Parietal lobe (tissue), 2 donors: ENCODE results near the genes DIABLO and KNTC1.

DNA sequence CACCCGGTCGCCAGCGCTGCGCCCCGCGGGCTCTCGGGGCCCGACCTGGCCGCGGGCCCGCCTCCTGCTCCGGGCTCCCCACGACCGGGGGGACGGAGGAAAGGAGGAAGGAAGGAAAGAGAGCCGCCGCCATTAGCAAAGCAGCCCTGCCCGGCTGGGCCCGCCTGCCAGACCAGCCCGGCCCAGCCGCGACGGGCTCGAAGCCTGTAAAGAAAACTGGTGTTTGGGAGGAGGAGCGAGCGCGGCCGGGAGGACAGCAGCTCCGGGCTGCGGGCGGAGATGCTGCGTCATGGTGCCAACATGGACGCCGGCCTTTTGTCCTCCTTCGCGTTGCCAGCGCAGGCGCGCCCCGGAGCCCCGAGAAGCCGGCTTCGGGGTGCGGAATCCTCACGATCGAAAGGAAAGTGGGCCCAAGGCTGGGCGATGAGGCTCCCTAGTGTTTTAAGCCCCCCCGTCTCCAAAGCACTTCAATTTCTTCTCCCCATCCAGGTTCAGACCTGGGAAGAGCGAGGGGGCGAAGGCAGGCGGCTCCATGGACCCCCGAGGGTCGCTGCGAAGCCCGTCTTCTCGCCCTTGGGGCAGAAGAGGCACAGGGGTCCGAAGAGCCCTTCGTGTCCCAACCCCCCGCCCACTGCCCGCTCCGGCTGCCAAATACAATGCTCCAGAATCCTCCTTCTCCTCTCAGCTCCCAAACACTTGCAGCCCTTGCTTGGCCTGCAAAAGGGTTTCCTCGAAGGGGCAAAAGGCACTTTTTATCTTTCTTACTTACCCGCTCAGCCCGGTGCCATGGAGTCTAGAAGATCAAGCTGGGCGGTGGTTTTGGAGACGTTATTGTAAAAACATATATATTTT lies 2.8 kb upstream of the SETD1B start:
- RAMPAGE, long total RNA = no peak

DNA sequence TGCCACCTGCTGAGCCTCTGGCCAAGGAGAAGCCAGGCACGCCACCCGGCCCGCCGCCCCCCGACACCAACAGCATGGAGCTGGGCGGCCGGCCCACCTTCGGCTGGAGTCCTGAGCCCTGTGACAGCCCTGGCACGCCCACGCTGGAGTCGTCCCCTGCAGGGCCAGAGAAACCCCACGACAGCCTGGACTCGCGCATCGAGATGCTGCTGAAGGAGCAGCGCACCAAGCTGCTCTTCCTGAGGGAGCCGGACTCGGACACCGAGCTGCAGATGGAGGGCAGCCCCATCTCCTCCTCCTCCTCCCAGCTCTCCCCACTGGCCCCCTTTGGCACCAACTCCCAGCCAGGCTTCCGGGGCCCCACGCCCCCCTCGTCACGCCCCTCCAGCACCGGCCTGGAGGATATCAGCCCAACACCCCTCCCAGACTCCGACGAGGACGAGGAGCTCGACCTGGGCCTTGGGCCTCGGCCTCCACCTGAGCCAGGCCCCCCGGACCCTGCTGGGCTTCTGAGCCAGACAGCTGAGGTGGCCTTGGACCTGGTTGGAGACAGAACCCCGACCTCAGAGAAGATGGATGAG lies 6.5 kb downstream of the SETD1B start:
- RAMPAGE, long total RNA = no peak

DNA sequence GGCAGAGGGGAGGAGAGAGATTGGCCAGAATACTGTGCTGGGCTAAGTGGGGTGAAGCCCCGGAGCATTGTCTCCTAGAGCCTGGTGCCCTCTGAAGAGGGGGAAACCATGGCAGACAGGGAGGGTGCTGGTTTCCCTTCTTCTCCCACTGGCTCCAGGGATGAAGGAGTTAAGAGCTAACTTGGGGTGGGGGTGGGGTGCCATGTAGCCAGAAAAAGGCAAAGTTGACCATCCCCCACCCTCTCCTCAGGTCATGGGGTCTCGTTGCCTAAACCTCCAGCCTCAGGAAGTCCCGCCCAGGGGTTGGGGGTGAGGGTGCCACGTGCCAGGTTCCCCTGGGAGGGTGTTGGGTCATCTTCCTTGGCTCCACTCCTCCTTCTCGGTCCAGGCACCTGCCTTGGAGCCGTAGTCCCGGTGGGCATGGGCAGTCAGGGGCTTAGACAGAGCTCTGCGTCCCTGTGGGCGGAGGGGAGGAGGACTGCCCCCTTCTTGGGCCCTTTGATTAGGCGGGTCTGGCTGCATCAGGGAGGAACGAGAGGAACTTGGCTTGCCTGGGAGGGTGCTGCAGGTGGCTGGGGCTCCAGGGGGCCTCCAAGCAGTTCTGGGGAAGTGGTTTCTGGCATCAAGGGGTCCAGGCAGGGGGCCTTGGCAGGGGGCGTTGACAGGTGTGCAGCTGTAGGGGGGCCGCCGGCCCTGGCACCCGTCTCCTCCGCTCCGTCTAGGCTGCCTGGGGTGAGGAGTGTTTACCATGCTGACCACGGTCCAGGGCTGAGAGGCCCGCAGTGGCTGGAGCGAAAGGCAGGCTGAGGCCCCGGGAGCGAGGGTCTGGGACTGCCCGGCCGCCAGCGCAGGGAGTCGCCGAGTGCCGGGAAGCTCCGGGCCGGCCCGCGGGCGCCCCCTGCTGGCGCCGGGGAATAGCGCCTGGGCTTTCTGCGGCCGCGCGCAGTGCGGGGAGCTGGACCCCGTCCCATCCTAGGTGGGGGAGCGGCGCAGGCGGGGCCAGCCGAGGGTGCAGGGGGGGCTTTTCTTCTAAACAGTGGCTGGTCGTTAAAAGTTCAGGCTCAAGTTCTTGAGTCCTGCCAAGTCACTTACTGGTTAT lies 7.8 kb downstream of the SETD1B start:
- RAMPAGE, long total RNA = no peak

GRCh38 chr12:121812352-121812925 lies 8.6 kb downstream of the SETD1B start:
- RAMPAGE, long total RNA = no peak

GRCh38 chr12:122008757-122009078 lies 13.0 kb upstream of the BCL7A start:
- RAMPAGE, long total RNA = no peak

DNA sequence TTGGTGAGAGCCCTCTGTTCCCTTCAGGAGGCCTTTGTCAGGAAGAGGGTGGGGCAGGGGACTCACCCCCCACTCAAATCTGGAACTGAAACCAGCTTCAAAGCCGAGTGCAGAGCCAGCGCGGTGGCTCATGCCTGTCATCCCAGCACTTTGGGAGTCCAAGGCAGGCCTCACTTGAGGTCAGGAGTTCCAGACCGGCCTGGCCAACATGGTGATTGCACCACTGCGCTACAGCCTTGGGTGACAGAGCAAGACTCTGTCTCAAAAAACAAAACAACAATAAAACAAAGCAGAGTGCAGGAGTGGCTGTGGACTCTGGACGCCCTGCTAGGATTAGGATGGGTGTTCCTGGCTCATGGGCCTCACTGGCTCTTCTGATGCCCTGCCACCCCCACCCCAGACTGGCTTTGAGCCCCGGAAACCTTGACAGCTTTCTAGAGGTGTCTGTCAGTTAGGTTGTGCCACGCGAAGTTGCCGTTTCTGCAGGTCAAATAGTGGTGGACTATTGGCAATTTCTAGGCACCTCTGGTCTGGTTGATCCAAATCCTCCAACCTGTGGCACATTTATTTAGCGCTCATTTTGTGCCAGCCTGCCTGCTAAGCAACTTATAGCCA lies 1.4 kb upstream of the MLXIP start:
- RAMPAGE, long total RNA = no peak

GRCh38 chr12:122080946-122082331 lies 2.9 kb downstream of the MLXIP start:
- RAMPAGE, long total RNA = no peak

DNA sequence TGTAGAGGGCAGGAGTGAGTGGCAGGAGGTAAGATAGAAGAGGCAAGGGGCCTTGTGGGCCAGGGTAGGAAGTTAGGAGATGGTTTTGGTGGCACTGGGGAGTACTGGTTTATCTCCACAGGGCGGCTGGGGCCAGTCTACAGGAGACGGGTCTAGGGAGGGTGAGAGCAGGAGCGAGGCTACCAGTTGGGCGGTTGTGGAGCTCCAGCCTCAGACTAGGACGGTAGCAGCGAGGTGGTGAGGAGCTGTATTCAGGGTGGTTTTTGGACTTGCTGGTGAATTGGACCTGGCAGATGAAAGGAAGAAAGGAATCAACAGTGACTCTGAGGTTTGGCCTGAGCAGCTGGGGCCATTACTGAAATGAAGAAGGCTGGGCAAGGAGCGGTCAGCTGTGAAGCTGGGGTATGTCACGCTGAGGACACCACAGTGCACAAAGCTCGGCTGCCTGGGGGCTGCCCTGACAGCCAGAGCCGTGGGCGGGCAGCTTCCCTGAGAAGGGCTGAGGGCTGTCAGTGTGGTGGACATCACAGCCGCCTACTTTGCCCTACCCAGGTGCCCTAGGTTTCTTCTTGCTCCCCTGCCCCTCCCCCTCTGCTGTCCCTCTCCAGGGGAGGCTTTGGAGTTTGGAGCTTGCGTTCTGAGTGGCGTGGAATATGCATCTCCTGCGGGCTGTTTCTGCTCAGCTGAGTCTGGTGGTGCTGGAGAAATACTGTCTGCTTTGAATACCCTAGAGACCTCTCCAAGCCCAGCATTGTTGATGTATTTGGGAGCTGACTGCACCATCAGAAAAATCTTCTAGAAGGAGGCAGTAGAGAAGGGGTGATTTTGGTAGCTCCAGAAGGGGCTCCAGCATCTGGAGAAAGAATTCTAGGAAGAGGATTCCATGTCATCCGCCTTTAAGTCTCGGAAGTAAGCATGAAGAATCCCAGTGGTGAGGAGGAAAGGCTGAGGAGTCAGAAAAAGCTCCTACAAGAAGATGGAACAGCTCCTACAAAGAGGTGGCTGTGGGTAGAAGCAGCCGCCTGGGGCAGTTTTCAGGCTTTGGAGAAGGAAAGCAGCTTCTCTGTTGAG lies 9.4 kb downstream of the MLXIP start:
- RAMPAGE, long total RNA = no peak

GRCh38 chr12:122093603-122094531 lies 15.3 kb downstream of the MLXIP start:
- RAMPAGE, long total RNA = no peak

- RAMPAGE, long total RNA = no peak
These were observed 16.3 kb downstream of the MLXIP start for GRCh38 chr12:122094756-122095432.

GRCh38 chr12:122116012-122116434 lies 37.5 kb downstream of the MLXIP start:
- RAMPAGE, long total RNA = no peak

DNA sequence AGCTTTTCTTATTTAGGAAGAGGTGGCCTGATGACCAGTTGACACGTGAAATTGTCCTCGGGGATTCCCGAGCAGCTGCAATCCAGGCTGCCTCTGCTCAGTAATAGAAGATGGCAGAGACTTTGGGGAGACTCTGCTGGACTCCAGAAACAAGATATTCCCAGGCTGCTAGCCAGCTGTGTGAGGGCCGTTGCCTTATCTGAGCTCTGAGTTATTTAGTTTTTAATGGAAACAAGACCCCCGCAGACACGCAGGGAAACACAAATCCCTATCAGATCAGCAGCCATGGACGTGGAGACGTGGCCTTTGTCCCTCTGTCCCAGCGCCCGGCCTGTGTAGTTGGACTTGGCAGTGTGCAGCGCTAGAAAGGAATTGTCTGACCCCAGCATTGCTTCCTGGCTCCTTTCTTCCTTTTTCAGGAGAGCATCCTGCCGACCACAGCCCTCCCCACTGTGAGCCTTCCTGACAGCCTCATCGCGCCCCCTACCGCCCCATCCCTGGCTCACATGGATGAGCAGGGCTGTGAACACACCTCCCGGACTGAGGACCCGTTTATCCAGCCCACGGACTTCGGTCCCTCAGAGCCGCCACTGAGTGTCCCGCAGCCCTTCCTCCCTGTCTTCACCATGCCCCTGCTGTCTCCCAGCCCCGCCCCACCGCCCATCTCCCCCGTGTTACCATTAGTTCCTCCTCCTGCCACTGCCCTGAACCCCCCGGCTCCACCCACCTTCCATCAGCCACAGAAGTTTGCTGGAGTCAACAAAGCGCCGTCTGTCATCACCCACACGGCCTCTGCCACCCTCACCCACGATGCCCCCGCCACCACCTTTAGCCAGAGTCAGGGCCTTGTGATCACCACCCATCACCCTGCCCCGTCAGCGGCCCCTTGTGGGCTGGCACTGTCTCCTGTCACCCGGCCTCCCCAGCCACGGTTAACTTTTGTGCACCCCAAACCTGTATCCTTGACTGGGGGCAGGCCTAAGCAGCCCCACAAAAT lies 40.8 kb downstream of the IL31 start:
- RAMPAGE, long total RNA = no peak

DNA sequence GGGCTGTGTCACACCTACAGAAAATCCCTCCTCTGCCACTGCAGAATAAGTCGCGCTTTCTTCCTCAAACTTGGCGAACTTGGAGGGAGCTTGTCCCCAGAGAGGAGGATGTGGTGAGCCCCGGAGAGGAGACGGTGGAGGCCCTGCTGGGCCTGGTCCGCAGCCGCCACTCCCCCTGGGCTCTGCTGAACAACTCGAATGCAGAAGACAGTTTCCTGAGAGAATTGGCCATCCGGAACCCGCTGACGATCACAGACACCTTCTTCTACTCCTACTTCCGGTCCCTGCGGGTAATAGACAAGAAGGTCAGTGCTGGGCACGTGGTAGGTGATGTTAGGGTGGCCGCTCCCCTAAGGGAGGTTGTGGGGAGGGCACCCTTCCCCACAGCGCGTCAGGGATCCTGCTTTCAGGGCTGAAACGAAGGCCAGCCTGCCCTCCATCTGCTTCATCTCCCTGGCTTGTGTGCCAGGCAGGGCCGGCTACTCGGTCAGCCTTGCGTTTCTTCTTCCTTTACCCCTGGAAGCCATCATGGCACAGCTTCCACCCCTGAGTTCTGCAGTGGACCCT lies 1.6 kb downstream of the LRRC43 start:
- RAMPAGE, long total RNA = no peak

DNA sequence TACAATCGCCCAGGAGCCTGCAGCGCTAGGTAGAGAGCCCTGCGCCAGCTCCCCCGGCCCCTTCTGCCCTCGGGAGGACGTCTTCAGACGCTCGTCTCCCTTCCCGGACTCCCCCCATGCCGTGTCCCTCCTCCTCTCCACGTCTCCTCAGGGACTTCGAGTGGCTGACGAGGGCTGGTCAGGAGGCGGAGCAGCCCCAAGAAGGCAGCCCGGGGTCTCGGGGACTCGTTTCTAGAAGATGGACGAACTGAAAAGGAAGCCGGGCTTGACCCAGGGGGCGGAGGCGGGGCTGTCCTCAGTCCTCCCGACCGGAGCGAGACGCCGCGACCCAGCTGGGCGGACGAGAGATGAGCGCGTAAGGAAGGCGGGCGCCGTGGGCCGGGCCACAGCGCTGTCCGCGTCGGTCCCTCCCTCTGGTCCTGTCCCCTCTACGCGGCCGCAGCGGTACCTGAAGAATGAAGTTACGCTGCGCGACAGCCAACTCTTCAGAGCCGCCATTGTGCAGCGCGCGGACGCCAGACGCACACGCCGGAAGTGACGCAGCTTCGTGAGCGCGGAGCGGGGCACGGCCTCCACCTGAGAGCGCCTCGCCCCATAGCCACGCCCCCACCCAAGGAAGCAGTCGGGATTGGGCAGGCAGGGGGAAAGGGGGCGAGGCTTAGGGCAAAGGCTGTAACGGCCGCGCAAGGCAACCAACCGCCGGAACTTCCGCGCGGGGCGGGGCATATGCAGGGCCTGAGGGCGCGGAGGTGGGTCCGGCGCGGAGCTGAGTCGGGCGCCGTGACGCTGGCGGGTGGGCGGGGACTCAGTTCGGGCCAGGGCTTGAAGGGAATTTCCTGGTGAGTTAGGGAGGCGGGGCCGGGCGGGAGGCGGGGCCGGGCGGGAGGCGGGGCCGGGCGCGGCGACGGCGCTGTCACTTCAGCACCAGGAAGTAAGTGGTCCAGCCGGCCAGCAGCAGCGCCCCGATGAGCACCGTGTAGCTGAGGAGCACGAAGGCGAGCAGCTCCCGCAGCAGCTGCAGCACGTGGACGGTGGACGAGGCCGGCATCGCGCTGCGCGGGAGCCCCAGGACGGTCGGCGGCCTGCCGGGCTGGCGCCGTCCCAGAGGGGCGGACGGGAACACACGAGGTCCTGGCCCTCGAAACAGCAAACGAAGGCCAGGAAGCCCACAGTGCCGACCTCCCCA lies at the start of gene DIABLO:
Gene DIABLO, minus strand, starts transcription at position 536 of the 1,186 bp plus-strand sequence.
- RAMPAGE, long total RNA = no peak

- RAMPAGE, long total RNA = no peak
These were observed 39.2 kb downstream of the CLIP1 start for GRCh38 chr12:122383310-122383674.

GRCh38 chr12:122393611-122394256 lies 28.7 kb downstream of the CLIP1 start:
- RAMPAGE, long total RNA = no peak

DNA sequence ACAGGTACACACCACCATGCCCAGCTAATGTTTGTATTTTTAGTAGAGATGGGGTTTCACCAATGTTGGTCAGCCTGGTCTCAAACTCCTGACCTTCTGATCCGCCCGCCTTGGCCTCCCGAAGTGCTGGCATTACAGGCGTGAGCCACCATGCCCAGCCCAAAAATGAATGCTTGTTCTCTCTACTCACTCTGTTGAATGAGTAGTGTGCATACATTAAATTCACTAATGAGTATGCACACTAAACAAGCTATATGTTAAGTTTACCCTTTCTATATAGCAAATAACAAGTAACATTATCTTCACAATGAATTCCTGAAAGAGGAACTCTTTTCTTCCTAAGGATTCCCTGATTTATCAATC lies 11.2 kb upstream of the ZCCHC8 start:
- RAMPAGE, long total RNA = no peak

DNA sequence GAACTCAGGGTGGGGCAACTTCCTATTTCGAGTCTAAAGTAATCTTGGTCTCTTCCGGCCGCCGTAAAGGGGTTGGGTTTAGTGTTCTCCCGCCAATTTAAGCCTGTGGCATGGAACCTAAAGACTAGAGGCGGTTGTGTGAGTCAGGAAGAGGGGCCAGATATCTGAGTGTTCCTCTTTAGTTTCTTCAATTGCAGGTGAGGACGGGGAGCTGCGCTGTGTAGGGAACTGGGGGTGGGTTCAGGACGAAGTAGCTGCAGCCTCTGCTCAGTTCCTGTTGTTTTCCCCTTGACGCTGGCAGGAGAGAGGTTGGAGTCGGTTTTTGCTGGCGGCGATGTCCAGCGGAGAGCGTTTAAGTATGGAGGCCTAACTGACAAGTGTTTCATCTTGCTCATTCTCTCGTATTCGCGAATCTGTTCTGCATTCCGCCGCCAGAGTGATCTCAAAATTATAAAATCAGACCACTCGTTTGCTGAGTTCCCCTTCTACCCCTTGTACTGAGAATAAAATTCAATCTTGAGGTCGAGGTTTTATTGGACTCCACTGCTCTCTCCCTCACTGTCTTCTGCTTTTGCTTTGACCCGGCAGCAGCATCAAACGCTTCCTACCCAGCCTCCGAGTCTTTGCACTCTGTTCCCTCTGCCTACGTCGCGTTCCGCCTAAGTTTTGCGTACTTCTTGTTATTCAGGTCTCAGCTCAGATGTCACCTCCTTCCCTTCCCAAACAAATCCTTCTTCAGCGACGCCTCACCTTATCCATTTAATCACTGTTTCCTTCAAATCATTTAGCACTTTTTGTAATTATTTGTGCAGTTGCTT lies at the start of gene KNTC1:
Gene KNTC1, plus strand, starts transcription at position 95 of the 818 bp plus-strand sequence.
- RAMPAGE, long total RNA = no peak

- RAMPAGE, long total RNA = no peak
These were observed 59.2 kb downstream of the HCAR2 start for GRCh38 chr12:122643951-122644297.

DNA sequence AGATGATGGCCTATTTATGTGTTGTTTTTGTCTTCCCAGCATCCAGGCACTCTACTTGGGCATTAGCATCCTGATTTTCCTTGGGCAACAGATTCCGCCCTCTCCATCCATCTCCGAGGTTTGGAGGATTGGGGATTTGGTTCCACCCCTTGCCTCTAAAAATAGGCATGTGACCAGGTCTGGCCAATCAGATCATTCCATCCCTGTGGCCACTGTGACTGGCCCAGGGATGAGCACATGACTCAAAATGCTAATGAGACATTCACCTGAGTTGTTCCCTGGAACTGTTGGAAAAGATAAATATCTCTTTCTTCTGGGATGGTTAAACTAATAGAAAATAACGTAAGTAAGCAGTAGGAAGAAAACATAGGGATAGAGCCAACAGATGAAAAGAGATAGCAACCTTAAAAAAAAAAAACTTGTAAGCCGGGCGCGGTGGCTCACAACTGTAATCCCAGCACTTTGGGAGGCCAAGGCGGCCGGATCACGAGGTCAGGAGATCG lies 2.6 kb upstream of the DENR start:
- RAMPAGE, long total RNA = no peak